Sternocleidomastoid (tissue), 1 donor: ENCODE data around the genes GPX6 and OR11A1.

DNA sequence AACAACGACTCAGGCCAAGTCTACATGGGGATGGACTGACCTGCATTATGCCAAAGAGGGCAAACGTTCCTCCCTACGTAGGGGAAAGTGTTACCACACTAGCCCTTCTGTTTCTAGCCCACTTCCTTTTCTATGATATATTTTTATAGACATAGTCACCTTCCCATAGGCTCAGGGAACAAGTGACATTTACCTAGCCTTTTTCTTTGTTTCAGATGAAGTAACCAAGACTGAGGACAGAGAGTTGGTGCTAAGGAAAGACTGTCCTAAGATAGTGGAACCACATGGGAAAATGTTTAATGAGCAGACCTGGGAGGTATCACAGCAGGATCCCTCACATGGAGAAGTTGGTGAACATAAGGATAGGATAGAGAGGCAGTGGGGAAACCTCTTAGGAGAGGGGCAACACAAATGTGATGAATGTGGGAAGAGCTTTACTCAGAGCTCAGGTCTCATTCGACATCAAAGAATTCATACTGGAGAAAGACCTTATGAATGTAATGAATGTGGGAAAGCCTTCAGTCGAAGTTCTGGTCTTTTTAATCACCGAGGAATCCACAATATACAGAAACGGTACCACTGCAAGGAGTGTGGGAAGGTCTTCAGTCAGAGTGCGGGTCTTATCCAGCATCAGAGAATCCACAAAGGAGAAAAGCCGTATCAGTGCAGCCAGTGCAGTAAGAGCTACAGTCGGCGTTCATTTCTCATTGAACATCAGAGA, 7.4 kb downstream of the ZSCAN9 start:
- PRO-cap, result no peak

DNA sequence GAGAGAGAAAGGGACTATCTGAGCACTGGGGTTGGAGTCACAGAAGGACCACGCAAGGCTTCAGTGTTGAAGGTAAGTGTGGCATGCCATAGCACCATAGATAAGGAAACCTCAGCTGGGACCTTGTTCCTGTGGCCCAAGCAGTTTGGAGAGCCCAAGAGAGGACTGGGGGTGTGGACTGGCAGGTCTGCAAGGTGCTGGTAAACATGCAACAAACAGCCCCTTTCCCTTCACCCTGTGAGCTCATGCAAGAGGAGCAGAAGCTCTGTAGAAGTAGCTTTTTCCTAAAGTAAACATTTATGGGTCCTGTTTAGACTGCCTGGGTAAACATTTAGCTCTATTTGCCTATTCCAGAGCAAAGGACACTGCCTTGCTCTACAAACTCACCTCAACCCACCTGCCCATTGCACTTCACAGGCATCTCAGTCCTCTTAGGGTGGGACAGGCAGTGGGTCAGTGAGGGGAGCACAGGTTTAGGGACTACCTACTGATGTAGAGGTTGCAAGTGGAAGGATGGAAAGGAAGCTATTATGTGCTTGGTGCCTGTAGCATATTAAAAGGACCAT, 12.1 kb downstream of the ZSCAN31 start:
- PRO-cap, result no peak

- PRO-cap, result no peak
Observed at GRCh38 chr6:28515709-28516109, at the start of gene GPX6. TSS of gene GPX6 (minus strand) at chr6:28515793.

- PRO-cap, result no peak
Observed at GRCh38 chr6:28566004-28566843, 20.9 kb downstream of the SCAND3 start.

- PRO-cap, result no peak
Observed at GRCh38 chr6:28589629-28590624, 2.8 kb upstream of the SCAND3 start.

GRCh38 chr6:28642930-28643661, 56.0 kb upstream of the SCAND3 start:
- PRO-cap, result no peak

DNA sequence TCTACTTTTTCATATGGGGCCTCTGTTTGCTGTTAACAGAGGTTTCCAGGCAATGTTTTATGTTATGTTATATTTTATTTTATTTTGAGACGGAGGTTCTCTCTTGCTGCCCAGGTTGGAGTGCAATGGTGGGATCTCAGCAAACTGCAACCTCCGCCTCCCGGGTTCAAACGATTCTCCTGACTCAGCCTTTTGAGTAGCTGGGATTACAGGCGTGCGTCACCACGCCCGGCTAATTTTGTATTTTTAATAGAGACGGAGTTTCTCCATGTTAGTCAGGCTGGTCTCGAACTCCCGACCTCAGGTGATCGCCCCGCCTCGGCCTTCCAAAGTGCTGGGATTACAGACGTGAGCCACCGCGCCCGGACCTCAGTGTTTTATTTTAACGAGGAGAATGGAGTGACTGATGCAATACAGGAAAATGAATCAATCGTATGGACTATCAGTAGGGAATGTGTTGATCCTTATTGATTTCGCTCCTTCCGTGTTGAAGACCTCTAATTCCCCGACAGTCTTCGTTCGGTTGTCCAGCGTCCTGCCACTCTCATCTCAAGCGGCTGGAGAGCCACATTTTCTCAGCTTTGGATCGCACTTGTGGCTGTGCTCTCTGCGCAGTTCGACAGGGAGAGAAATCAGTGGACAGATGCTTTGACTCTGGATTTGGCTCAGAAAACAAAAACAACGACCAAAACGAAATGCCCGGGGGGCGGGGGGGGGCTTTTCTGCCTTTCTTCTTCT, 166.3 kb downstream of the TRIM27 start:
- PRO-cap, result no peak

DNA sequence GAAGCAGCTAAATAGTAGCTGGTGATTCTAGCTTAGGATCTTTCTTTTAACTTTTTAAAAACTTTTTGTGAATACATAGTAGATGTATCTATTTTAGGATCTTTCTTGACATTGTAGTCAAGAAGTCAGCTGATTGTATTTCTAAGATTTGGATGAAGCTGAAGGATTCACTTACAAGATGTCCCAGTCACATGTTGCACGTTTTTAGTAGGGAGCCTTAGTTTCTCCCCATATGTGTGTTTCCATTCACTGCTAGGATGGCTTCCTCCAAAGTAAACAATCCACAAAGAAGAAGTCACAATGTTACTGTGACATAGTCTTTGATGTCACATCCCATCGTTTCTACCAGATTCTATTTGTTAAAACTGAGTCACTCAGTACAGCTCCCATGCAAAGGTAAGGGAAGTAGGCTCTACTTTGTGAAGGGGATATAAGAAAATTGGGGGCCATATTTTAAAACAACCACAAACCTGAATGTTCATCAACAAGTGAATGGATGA, at the start of gene OR11A1:
Gene OR11A1, minus strand, starts transcription at position 260 of the 500 bp plus-strand sequence.
- PRO-cap, result no peak

GRCh38 chr6:29555690-29556481, 3.6 kb downstream of the UBD start:
- PRO-cap, result no peak

DNA sequence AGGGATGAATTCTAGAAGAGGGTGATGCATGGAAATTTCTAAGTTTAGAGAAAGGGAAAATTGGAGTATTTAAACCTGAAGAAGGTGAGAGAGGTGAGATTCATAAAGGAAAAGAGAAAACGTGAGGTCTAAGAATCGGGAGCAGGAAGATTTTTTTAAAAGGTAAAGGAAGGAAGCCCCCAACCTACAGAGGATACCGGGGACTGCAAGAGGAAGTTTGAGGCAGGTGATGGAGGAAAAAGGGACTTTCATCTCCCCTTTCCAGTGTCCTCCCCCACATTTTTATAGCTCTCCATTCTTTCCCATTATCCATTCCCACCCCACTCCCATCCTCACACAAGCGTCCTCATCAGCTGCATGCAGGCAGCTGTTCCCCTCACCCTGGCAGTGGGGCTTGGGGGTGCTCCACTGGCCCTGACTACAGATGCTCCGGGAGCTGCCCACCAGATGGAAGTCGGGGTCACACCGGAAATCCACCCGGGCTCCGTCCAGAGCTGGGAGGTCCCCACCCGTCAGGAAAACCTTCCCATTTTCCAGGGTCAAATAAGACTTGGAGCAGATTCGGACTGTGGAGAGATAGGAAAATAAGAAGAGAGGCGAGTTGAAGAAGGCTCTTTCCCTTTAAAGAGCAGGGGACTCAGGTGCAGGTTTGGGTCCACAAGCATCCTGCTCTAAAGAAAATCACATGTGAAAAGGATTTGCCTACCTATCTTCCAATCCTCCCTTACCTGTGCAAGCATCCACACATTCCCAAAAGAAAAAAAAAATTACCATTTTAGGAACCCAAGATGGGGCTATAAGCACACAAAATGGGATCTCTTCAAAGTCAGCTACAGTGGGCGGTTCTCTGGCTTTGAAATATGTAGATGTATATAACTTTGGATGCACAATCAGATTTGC, 2.7 kb downstream of the GABBR1 start:
- PRO-cap, result no peak

- PRO-cap, result no peak
Observed at GRCh38 chr6:29641720-29642079, 8.7 kb upstream of the GABBR1 start.

- PRO-cap, result no peak
Observed at GRCh38 chr6:29661690-29662148, 4.8 kb downstream of the MOG start.

GRCh38 chr6:29752156-29753524, 29.4 kb downstream of the HLA-F start:
- PRO-cap, result bidirectional peak, plus-strand start at chr6:29752748, minus-strand start at chr6:29752505; bidirectional peak, plus-strand start at chr6:29753010, minus-strand start at chr6:29753055; bidirectional peak, plus-strand start at chr6:29753337, minus-strand start at chr6:29753086

GRCh38 chr6:29942649-29943640, 613 bp downstream of the HLA-A start:
- PRO-cap, result no peak

DNA sequence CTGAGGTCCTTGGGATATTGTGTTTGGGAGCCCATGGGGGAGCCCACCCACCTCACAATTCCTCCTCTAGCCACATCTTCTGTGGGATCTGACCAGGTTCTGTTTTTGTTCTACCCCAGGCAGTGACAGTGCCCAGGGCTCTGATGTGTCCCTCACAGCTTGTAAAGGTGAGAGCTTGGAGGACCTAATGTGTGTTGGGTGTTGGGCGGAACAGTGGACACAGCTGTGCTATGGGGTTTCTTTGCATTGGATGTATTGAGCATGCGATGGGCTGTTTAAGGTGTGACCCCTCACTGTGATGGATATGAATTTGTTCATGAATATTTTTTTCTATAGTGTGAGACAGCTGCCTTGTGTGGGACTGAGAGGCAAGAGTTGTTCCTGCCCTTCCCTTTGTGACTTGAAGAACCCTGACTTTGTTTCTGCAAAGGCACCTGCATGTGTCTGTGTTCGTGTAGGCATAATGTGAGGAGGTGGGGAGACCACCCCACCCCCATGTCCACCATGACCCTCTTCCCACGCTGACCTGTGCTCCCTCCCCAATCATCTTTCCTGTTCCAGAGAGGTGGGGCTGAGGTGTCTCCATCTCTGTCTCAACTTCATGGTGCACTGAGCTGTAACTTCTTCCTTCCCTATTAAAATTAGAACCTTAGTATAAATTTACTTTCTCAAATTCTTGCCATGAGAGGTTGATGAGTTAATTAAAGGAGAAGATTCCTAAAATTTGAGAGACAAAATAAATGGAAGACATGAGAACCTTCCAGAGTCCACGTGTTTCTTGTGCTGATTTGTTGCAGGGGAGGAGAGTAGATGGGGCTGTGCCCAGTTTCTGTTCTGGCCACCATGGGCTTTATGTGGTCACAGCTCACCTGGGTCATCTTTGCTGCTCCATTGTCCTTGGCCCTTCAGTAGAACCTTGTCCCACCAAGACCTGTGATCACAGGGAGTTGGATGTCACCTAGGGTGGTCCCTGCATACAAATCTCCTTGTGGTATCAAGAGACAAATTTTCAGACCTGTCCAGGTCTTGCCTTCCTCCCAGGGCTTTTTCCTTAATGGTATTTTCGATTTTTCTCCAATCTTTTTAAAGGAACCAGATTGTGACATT, 3.1 kb downstream of the HLA-A start:
- PRO-cap, result no peak

GRCh38 chr6:29965757-29966673, 23.7 kb downstream of the HLA-A start:
- PRO-cap, result bidirectional peak, plus-strand start at chr6:29966367, minus-strand start at chr6:29966144

DNA sequence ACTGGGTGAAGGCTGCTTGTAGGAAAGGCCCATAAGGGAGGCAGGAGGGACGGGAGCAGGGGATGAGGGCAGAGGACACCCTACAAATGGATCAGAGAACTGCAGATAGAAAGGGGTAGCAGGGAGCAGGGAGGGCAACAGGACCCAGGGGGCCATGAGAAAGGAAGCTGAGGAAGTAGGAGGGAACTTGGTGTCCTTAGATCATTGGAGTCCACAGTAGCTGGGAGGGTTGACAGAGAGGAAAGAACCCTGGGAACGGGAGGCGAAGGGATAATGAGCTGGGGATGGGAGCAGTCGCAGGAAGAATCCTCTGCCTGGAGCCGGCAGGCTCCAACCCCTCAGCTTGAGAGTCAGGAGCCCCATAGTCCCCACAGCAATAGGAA, 32.5 kb downstream of the HLA-A start:
- PRO-cap, result unidirectional peak, plus-strand start at position 235 of the sequence

- PRO-cap, result no peak
Observed at GRCh38 chr6:30110921-30112113, 1.6 kb downstream of the TRIM31 start.

- PRO-cap, result no peak
Observed at GRCh38 chr6:30122754-30123159, 9.9 kb upstream of the TRIM31 start.

DNA sequence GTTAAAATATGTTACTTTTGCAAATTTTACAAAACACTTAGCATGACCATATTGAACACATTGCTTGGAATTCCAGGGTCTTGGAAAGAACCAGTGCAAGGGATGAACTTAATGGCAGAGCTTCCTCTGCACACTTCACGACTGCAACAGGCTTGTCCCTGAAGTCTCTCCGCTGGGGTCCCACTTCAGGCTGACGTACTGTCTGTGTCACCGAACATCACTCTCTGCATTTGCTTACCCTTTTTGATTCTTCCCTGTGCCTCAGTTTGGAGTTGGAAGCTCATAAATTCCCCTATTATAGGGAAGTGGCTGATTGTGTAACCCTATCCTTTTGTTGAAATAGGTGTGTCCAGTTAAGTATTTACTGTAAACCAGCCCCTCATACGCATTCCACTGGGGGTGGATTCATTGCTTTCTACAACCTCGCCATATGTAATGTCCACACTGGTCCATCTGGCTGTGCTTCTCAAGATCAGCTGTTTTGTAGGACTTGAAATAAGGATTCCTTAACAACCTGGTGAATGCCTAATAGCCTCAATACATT, 6.2 kb upstream of the TRIM40 start:
- PRO-cap, result no peak